UCH-1 (cell line): ENCODE data around the gene BIN2.

DNA sequence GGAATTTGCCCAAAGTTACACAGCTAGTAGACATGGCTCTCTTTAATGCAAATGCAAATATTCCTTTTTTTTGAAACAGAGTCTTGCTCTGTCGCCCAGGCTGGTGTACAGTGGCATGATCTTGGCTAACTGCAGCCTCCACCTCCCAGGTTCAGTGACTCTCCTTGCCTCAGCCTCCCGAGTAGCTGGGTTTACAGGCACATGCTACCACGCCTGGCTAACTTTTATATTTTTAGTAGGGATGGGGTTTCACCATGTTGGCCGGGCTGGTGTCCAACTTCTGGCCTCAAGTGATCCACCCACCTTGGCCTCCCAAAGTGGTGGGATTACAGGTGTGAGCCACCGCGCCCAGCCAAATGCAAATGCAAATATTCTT, 2.9 kb downstream of the METTL7A start:
- RRBS = no CpG with 5 or more reads among the region's 6 CpGs

GRCh38 chr12:50928163-50928907, 3.5 kb downstream of the METTL7A start:
- RRBS = no CpG with 5 or more reads among the region's 6 CpGs

GRCh38 chr12:51022395-51022919, 3.7 kb downstream of the SLC11A2 start:
- RRBS = no CpG with 5 or more reads among the region's 1 CpG

- RRBS = no CpG with 5 or more reads among the region's 17 CpGs
These were observed 16.1 kb downstream of the LETMD1 start for GRCh38 chr12:51064051-51064823.

- RRBS = no CpG with 5 or more reads among the region's 6 CpGs
These were observed 6.0 kb downstream of the TFCP2 start for GRCh38 chr12:51166757-51167499.

DNA sequence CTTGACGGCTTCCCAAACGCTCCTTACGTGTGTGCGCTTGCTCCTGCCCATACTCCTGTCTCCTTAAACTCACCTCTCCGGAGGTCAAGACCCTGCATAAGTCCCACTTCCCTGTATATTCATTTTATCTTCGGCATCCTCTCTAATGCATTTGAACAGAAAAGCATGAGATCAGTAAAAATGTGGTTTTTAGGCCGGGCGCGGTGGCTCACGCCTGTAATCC, 372 bp upstream of the TFCP2 start:
- RRBS = no CpG with 5 or more reads among the region's 10 CpGs

GRCh38 chr12:51197708-51198411, 20.0 kb downstream of the POU6F1 start:
- RRBS = 58% methylated on average over 5 of the region's 31 CpGs

DNA sequence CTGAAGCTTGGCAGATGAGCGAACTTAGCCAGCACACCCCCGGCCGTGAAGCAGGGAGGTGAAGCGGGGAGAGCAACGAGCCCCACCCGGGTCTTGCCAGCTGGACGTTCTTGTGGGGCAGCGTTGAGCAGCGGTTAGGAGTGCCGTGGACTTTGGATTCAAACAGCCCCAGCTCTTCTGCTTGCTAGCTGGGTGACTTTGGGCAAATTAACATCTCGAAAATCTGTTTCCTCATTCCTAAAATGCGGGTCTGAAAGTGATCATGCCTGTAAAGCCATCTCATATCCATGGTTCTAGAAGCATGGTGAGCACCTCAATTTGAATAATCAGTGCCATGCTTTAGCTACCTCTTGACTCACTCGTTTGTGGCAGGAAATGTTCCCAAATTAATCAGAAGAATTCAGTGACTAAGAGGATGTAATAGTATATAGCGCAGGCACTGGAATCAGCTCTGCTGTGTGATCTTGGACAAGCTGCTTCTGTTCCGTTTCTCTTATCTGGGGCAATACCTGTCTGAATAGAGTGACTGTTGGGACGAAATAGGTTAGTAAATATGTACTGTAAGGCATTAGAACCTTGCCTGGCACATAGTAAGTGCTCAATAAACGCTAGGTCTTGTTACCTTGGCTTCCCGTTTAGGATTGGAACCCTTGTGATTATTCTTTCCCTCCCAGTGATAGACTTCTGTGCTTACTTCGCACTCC, 664 bp upstream of the SMAGP start:
- RRBS = 17% methylated on average over 5 of the region's 19 CpGs

DNA sequence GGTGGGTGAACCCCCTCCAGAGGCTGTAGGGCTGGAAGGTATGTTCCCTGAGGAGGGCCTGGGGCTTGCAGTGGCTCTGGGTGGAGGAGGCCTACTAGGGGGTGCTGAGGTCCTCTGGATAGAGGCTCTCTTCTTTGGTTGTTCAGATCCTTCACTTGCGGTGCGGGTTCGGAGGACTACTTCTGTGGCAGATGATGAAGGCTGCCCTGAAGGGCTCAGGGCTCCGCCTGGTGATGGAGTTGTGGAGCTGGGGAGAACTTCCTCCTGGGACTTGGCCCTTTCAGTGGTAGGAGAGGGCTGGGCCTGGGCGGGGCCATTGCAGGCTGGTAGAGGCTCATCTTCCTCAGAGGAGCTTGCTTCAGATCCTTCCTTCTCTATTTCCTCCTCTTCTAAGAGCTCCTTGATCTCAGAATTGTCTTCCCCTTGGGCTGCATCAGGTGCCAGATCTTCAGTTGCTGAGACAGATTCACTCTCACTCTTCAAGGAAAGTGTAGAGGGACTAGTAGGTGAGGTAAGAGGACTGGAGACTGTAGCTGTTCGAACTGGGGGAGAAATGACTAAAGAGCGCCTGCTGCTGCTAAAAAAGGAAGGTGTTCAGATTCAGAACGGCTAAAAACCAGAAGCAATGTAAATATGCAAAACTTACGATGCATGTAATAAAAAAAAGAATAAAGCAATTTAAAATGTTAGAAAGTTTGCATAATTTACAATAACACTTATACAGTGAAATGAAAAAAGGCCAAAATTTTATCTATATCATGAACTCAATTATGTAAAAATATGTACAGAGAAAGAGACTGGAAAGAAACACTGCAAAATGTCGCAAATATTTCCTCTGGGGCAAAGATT, 21.8 kb upstream of the SMAGP start:
- RRBS = no CpG with 5 or more reads among the region's 10 CpGs

- RRBS = 69% methylated on average over 6 of the region's 45 CpGs
These were observed at the start of gene BIN2 for GRCh38 chr12:51323917-51324599. Gene BIN2, minus strand, starts transcription at chr12:51324174.

DNA sequence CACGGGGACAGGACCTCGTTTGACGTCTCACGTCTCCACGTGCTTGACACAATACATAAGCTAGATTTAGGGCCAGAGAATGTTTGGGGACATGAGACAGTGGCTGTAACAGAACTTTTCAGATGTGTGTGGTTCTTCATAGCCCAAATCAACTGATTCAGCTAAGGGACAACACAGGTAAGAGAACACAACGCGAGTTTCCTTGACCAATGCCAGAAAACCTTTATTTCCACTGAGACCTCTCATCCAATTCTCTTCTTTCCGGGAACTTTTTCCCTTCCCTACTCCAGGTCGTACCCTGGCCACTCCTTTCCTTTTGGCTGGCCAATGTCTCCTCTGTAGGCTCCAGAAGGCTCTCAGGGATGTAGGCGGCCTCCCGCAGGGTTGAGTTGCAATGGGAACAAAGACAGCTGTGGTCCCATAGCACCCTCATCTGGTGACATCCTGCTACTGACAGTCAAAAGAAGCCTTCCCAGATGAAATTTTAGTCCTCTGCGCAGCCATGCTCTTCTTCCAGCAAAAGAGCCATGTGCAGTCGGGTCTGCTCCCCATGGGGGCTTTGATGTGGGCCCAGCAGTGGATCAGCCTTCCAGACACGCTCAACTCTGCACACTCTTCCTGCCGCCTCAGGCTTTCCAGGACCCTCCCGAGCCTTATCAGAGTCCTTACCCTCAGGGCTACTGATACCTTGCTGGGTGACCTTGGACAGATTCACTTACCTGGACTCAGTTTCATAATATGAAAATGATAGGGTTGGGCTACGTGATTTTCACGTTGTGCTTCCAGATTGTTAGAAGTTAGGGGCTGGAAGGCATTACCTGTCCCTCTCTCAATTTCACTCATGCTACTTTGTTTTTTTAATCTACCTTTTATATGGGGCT, 5.4 kb upstream of the CELA1 start:
- RRBS = no CpG with 5 or more reads among the region's 18 CpGs

DNA sequence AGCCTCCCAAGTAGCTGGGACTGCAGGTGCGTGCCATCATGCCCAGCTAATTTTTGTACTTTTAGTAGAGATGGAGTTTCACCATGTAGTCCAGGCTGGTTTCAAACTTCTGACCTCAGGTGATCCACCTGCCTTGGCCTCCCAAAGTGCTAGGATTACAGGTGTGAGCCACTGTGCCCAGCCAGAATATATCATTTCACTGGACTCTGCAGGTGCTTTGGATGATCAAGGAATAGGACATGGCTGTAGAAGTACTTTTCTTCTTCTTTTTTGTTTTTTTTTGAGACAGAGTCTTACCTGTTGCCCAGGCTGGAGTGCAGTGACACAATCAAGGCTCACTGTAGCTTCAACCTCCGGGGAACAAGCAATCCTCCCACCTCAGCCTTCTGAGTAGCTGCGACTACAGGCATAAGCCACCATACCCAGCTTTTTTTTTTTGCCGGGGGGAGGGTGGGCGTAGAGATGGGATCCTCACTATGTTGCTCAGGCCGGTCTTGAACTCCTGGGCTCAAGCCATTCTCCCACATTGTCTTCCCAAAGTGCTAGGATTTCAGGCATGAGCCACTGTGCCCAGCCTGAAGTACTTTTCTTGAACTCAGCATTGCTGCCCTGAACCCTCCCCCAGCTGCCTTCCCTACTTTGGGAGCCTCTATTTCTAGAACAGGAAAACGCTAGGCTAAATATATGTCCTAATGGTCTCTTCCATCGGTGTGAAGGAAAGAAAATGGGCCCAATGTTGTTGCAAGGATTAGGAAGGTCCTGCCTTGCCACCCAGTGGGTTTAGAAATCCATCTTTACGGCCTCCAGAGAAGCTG, 7.2 kb upstream of the CELA1 start:
- RRBS = no CpG with 5 or more reads among the region's 9 CpGs

DNA sequence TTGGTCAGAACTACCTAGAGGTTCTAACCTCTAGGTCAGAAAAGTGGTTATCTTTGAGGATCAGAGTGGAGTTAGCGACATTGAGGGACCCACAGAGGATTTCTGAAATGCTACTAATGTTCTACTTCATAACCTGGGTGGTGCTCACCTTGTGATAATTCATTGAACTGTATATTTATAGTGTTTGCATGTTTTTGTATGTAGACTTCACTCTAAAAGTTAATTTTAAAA, 40.3 kb upstream of the SCN8A start:
- RRBS = no CpG with 5 or more reads among the region's 1 CpG

DNA sequence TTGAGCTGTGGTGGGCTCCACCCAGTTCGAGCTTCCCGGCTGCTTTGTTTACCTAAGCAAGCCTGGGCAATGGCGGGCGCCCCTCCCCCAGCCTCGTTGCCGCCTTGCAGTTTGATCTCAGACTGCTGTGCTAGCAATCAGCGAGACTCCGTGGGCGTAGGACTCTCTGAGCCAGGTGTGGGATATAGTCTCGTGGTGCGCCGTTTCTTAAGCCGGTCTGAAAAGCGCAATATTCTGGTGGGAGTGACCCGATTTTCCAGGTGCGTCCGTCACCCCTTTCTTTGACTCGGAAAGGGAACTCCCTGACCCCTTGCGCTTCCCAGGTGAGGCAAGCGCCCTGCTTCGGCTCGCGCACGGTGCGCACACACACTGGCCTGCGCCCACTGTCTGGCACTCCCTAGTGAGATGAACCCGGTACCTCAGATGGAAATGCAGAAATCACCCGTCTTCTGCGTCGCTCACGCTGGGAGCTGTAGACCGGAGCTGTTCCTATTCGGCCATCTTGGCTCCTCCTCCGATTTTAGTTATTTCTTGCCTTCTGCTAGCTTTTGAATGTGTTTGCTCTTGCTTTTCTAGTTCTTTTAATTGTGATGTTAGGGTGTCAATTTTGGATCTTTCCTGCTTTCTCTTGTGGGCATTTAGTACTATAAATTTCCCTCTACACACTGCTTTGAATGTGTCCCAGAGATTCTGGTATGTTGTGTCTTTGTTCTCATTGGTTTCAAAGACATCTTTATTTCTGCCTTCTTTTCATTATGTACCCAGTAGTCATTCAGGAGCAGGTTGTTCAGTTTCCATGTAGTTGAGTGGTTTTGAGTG, 22.7 kb upstream of the SCN8A start:
- RRBS = no CpG with 5 or more reads among the region's 34 CpGs

GRCh38 chr12:51752492-51752778, 62.3 kb downstream of the TMDD1 start:
- RRBS = no CpG with 5 or more reads among the region's 1 CpG

DNA sequence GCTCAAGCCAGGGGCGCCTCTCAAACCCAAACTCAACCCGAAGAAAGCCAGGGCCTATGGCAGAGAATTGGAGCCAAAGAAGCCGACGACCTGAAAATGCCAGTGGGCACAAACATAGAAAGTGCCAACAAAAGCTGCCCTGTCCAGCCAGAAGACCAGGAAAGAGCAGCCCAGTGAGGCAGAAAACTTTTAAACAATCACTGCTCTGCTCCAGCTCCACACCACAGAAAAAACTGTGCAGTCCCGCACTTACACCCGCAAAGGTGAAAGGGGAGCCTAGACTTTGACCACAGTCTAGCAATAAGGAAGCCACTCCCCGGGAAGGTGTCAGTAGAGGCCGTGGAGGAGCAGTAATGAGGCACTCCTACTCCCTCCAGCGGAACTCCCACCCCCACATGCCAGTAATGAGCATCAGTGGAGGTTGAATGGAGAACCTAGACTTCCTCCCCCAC, 6.0 kb upstream of the ACVRL1 start:
- RRBS = no CpG with 5 or more reads among the region's 9 CpGs

DNA sequence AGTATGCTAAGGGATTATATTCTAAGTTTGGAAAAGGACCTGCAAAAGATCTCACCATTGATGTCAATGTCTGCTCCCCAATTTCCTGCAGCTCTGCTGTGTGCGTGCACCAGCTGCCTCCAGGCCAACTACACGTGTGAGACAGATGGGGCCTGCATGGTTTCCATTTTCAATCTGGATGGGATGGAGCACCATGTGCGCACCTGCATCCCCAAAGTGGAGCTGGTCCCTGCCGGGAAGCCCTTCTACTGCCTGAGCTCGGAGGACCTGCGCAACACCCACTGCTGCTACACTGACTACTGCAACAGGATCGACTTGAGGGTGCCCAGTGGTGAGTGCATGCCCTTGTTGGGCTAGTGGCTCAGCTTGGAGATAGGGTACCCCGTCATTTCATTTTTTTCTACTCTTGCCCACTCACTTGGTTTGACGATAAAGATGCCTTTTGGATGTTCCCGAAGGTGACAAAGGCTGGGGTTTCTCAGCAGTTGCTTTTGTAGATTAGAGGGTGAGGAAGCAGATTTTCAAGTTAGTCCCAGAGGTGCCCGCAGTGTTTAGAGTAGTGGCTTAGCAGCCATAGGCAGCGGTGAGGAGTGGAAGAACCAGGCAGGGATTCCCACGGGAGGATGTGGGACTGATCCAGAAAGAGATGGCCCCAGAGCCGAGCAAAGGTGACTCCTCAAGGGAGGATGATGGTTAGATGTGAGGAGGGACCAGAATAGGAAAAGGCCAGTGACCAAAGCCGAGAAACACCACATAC, 23.9 kb downstream of the ACVR1B start:
- RRBS = no CpG with 5 or more reads among the region's 15 CpGs

GRCh38 chr12:52011149-52012000, 4.6 kb downstream of the TAMALIN start:
- RRBS = no CpG with 5 or more reads among the region's 5 CpGs

GRCh38 chr12:52053117-52053486, 1.9 kb downstream of the NR4A1 start:
- RRBS = no CpG with 5 or more reads among the region's 2 CpGs

- RRBS = 40% methylated on average over 5 of the region's 12 CpGs
These were observed 8.1 kb upstream of the ATG101 start for GRCh38 chr12:52061648-52062109.